Ileum (tissue), 1 donor: Measurements from ENCODE around the genes UBE2QL1, FASTKD3 and SEMA5A.

- PRO-cap = no peak
Observed at GRCh38 chr5:6448333-6448997, at the start of gene UBE2QL1. Gene UBE2QL1, plus strand, starts transcription at chr5:6448859.

DNA sequence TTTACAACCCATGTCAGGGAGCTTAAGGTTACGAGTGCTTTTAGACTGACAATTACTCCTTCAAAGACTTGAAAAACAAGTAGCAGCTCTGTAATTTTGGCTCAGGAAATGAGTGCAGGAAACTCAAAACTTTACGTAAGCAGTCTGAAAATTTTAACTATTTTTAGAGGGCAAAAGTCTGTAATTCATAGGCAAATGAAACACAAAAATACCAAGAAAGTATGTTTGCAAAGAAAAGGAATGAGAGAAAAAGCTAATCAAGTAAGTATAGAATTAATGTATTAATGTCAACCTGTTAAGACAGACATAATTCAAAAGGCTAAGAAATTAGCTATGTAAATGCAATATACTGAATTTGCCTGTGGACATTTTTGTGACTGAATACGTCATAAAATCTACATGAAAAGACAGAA, 36.9 kb downstream of the UBE2QL1 start:
- PRO-cap = no peak

GRCh38 chr5:6492179-6492808, 43.6 kb downstream of the UBE2QL1 start:
- PRO-cap = no peak

GRCh38 chr5:6584601-6585118, 48.2 kb downstream of the NSUN2 start:
- PRO-cap = no peak

DNA sequence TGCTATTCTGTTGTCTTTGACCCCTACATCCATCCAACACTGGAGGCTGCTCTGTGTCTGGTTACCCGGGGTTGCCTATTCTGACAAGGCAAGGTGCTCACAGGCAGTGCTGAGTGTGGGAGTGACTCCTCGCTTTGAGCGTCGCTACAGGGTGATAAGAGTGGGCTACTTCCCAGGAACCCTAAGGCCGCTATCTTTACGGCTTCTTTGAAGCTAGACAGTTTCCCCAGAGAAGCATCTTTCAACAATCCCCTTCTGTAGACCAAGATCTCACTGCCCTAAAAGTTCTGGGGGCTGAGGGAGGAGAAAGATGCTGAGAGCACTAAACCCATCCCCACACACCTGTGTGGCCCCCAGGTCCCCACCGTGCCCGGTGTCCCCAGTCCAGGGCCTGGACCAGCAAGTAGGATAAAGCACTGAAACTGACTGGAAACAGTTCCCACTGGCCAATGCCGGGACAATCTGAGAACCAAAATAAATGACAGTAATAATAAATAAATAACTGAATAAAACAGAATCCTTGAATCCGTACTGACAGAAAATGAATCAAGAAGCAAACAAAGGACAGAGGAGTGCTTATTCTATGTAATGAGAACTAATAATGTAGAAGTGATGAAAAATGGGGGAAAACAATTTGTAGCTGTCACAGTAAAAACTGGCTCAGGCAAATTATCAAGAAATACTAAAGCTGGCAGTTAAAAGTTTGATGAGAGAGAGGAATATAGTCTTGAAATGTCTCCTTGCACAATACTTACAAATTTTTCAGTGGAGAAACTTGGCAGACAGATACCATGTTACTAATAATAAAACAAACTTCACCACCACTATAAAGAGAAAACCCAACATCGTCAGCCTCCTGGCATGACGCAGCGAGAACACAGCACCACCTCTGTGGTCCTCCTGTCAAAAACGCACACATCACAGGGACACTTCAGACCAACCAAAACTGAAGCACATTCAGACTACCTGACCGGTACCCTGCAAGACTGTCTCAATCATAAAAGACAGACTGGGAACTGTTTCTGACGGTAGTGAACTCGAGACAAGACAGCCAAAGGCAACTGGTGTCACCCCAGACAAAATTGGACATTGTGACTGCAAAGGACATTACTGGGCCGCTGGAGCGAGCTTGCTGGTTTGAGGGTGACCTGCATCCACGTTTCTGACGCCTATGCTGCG, 34.8 kb downstream of the NSUN2 start:
- PRO-cap = no peak

GRCh38 chr5:6599919-6600334, 32.9 kb downstream of the NSUN2 start:
- PRO-cap = no peak

DNA sequence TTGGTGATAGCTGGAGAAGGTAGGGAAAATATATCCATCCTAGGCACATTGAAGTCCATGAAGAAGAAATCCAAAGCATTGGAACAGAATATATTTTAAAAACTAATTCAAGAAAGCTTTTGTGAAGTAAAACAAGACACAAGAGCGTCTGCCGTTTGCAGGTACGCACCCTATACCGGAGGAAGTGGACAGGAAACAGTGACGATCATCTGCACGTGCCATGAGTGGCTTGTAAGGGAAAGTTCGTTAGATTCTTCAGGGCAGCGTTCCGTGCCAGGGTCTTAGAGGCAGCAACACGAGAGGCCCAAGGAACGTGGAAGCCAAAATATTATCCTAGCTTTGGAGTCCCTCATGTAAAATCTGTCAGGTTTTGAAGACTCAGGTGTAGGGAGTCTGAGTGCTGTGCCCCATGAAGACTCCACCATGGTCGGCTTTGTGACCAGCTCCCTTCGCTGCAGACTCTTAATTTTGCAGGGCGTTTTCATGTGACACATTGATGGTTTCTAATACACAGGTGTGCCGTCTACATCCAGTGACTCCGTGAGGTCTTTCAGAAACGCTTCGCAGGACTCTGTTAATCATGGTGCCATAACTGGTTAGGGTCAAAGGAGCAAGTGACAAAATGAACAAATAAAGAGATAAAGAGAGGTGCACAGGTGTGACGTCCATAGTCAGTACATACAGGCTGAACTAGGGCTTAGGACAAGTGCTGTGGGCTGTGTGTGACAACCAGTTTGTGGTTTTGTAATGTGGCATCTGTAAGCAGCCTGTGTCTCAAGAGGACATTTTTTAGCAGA, 26.4 kb downstream of the SRD5A1 start:
- PRO-cap = no peak

DNA sequence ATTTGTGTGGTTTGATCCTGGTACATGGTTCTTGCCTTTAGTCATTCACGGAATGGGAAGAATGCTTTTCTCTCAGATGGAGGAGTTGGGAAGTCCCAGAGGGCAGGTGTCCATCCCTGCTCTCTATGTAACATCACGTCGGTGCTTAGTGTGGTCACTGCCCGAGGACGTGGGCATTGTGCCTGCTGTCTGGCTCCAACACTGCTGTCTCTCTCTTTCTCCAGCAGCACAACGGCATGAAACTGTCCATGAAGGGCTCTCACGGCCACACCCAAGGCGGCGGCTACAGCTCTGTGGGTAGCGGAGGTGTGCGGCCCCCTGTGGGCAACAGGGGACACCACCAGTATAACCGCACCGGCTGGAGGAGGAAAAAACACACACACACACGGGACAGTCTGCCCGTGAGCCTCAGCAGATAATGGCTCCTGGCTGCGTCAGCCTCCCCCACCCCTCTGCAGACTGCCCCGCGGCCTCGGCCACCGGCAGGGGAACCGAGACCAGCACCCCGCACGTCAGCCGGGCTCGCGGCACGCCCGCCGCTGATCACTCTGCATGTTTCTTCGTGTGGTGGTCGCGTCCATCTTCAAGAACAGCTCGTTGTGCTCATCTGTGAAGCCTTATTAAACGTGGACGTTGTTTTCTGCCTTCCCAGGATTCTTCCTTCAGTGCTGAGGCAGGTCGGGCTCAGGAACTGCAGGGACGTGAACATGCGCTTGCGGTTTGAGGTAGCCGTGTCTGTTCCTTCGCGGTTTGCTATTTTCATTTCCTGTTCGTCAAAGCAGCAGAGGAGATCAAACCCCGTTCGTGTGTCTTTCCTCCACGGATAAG, 41.5 kb downstream of the TENT4A start:
- PRO-cap = no peak

DNA sequence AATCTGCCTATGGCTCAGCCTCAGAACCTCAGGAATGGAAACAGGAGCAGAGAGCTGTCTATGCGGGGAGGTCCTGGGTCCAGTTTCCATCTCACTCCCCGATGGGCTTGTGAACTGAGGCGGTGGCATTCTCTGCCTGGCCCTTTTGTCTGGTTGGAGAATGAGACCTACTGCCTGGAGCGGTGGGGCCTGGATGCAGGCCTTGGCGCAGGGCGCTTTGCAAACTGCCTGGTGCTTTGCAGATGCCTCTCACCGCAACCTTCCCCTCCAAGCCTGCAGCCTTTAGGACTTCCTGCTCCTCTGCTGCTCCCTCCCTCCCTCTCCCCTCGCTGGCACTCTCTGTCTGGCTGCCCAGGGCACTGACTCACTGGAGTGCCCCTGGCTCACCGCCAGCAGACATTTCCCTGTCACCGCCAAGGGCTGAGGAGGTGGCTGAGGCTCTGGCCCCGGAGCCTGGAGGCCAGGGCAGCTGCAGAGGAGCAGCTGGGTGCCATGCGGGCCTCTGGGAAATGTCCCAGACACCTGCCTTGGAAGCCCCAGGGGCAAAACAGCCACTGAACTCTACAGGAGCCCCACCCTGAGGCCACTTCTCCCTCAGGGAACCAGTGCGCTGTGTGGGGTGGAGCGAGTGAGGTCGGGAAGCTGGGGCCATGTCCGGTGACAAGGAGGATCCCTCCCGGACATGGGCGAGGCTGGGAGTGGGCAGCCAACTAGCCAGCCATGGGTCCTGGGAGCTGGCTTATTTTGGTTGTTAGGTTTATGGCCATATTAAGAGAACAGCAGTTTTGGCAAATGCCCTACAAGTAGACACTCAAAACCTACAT, 53.4 kb downstream of the TENT4A start:
- PRO-cap = bidirectional peak, plus-strand start at position 463 of the sequence, minus-strand start at position 275 of the sequence

DNA sequence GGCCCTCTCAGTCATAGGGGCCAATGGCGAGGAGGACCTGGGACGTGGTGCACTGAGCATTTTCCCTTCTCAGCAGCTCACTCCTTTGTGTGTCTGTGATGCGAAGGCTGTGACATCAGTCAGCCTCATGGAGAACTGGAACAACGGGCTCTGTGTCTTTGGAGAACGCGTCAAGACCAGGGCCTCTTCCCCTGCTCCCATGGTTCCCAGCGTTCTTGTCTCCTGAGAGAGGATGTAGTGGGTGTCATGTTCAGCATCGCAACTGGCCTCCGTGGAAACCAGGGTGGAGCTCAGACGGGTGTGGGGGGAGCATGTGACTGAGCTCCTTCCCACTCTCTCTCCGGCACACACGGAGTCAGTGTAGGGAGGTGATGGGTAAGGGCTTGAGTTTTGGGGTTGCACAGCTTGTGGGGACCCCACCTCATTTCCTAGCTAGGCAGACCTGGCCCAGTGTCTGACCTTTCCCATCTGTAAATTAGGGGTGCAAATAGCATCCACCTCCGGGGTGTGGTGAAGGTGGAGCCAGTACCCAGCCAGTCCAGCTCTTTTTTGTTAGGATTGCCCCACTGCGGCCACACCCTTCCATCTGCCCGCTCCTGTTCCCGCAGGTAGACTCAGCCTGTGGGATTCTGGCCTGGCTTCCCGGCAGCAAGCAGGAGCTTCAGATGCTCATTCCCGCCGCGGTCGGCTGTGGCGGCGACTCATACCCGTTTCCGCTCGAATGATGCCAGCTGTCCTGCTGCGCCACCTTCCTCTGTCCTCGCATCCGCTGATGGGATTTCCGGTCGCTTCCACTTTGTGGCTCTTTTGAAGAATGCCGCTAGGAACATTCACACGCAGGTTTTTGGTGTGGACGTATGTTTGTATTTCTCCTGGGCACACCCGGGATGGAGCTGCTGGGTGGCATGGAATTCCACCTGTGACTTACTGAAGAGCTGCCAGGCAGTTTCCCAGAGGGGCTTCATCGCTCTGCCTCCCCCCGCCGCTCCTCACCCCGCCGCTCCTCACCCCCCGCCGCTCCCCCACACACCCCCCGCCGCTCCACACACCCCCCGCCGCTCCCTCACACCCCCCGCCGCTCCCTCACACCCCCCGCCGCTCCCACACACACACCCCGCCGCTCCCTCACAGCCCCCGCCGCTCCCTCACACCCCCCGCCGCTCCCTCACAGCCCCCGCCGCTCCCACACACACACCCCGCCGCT, 60.0 kb downstream of the TENT4A start:
- PRO-cap = unidirectional peak, minus-strand start at position 1,008 of the sequence

GRCh38 chr5:7306440-7306900, 89.5 kb upstream of the ADCY2 start:
- PRO-cap = no peak

- PRO-cap = no peak
Observed at GRCh38 chr5:7851401-7852066, 601 bp upstream of the CFAP90 start.

- PRO-cap = bidirectional peak, plus-strand start at chr5:7869148, minus-strand start at chr5:7869002
Observed at GRCh38 chr5:7868748-7869414, at the start of gene FASTKD3. Gene FASTKD3, minus strand, starts transcription at chr5:7869031.

- PRO-cap = no peak
Observed at GRCh38 chr5:9408721-9409230, 137.1 kb downstream of the SEMA5A start.

DNA sequence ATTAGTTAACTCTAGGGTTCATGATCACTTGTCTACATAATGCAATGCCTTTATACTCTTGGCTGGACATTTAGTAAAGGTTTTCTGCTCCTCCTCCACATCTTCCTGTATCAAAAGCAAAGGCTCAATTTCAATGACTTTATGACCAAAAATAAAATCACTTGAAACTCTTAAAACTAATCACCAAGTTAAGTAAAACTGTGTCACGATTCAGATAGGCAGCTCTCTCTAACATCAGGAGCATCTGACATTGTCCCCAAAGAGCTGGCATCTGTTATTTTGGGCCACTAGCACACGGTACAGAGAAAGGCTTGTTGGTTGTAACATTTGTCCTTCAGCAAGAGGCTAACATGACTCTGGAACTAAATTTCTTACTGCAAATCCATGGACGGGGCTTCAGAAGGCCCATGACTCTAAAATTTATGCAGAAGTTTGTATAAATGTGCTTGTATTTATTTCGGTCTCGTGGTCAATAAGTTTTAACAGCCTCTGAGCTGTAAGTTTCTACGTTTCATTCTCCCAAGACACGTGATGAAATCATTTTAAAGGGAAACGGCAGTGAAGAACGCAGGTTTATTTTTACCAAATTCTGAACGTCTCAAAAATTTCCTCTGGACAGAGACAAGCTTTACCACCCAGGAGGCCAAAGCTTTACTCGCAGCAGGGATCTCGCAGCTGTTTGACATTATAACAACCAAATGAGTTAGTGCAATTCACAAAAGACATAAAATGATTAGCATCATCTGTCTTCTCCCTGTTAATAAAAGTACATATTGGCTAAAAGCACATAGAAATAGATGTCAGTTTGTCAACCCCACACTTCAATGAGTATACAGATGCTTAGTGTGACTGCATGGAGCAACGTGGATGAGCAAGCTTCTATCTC, 2.8 kb downstream of the SEMA5A start:
- PRO-cap = no peak

DNA sequence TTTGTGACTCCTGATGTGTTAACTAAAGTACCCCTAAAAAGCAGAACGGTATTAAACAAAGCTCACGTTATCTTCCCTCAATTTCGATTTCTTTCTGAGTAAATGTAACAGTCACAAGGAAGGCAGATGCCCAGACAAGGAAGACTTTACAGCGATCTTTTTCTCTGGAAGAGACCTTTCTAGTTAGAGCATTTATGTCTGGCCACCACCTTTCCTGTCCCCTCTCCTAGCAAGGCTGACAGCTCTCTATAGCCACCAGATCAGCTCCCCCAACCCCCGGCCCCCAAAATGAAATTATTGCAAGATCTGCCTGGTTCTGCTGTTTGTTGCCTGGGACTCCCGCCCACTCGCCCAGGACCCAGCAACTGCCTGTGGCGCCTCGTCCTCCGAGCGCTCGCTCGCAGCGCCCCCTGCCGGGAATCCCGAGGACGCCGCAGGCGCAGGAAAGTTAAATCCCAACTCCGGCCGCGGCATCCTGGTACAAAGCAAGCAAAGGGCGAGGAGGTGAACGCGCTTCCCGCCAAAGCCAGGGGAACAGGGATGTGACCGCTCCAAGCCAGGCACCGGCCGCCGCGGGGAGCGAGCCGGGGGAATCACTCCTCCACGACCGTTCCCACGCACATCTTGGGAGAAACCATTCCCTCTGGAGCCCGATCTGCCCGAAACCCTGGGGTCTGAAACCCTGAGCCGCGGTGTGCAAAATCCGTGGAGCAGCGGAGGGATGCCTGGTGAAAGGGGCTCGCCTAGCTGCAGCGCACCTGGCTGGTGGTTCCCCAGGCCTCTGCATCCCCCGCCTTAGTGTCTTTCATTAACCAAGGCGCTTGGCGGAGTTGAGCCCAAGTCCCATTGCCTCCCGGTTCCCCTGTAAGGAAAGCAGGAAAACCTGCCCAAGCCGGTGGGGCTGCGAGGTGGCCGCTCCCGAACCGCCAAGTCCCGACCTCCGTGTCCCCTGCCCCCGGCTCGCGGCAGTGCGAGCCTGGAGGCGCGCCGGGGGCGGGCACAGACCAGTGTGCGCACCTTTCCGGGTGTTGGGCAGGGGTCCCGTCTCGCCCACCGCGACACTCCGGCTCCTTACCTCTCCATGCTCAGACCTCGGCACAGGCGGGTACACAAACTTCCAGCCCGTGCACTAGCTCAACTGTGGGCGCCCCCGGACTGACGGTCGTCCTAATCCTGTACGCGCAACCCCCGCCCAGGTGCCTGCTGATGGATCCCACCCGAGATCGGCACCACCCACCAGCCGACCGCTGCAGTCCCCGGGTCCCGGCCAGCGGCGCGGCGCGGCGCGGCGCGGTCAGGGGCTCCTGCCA, 1.2 kb downstream of the SEMA5A start:
- PRO-cap = bidirectional peak, plus-strand start at position 523 of the sequence, minus-strand start at position 349 of the sequence

DNA sequence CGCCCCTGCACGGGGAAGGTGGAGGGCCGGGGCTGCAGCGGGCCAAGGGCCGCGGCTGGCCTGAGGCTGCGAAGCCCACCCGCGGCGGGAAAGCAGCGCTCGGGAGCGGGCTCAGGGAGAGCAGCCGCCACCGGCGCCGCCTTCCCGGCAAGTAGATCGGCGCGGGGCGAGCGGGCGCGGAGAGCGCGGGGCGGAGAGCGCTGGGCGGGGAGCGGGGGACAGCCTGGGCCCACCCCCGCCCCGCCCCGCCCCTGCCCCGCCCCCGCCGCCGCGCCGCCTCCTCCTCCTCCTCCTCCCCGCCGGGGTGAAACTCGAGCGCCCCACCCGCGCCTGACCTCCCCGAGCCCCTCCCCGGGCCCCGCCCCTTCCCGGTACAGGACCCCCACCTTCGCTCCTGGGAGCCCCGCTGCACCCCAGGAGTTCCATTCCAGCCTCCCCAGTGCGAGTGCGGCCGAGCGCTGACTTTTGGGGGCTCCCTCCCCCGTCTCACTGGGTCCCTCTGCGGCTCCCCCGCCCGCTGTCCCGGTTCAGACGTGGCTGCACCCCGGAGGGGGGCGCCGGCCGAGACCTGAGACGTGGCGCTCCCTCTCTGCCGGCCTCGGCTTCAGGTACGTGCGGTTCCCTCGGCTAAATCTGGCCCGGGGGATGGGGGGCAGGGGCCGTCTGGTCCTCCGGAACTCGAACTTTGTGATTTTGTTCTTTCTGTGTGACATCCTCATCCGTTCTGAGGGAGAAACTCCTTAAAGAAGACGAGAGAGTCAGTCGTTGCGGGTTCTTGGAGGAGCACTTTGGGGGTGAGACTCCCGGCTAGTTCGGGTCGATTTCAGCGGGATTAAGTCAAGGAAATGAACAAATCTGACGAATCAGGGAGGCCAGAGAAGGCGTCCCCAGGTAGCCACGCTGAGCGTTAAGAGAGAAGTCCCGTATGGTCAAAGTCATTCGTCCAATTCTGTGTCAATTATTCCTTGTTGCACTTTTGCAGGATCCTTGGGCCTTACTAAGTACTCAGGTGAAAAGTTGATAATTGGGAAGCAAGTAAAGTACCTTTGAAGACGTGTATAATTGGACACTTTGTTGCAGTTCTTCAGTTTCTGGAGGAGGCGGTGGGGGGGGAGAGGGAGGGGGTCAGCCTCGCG, at the start of gene SEMA5A:
Gene SEMA5A, minus strand, starts transcription at position 153 of the 1,136 bp plus-strand sequence.
- PRO-cap = bidirectional peak, plus-strand start at position 439 of the sequence, minus-strand start at position 153 of the sequence; bidirectional peak, plus-strand start at position 534 of the sequence, minus-strand start at position 488 of the sequence

- PRO-cap = no peak
Observed at GRCh38 chr5:10016412-10016887, 233.2 kb downstream of the ATPSCKMT start.

GRCh38 chr5:10118191-10118526, 131.5 kb downstream of the ATPSCKMT start:
- PRO-cap = no peak

GRCh38 chr5:10352536-10353411, 721 bp upstream of the MARCHF6 start:
- PRO-cap = bidirectional peak, plus-strand start at chr5:10353334, minus-strand start at chr5:10353328